H7 (cell line): ENCODE measurements around the genes ZNF480, ZNF765, TARM1 and LILRA5.

DNA sequence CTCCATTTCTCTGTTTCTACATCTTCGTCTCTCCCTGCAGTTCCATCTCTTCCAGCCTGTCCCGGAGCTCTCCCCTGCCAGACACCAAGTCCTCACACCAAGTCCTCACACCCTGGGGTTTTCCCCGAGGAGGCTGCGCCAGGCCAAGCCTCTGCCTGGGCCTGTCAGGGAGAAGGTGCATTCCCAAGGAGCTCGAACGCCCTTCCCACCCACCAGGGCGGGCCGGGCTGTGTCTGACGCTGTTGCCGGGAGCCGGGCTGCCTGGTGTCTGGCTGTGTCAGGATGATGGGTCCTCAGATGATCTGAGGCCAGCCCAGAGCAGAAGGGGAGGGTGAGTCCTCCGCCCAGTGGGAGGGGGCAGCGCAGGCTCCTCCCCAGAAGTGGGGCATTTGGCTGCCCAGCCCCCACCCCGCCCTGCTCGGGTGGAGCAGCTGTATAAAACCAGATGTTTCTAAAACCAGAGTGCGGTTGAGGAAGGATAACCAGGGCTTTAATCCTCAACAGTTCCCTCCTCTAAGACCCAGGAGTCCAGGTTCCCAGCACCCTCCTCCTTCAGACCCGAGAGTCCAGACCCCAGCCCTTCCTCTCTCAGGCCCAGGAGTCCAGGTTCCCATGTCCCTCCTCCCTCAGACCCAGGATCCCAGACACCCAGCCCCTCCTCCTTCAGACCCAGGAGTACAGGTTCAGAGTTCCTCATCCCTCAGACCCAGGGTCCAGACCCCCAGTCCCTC, 2.4 kb upstream of the HAS1 start:
- RAMPAGE, long total RNA = no peak

- RAMPAGE, long total RNA = no peak
Observed at GRCh38 chr19:51753849-51754625, 2.4 kb upstream of the FPR1 start.

GRCh38 chr19:52200530-52201565, 11.0 kb downstream of the PPP2R1A start:
- RAMPAGE, long total RNA = no peak

DNA sequence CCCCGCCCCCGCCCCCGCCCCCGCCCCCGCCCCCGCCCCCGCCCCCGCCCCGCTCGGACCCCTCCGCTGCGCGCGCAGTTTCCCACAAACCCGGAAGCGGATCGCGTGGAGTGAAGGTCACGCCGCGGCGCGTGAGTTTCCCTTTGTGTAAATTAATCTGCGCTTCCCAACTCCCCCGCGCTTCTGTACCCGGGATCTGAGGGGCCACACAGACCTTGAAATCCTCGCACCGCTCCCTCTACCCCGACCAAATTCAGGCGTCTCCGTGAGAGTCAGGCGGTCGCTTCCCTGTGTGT, at the start of gene ZNF480:
Gene ZNF480 (plus strand): TSS at position 77 of the 296 bp plus-strand sequence.
- RAMPAGE, long total RNA = start-site peak on the plus strand centred at position 76 of the sequence, 66 bp wide, 69 reads

DNA sequence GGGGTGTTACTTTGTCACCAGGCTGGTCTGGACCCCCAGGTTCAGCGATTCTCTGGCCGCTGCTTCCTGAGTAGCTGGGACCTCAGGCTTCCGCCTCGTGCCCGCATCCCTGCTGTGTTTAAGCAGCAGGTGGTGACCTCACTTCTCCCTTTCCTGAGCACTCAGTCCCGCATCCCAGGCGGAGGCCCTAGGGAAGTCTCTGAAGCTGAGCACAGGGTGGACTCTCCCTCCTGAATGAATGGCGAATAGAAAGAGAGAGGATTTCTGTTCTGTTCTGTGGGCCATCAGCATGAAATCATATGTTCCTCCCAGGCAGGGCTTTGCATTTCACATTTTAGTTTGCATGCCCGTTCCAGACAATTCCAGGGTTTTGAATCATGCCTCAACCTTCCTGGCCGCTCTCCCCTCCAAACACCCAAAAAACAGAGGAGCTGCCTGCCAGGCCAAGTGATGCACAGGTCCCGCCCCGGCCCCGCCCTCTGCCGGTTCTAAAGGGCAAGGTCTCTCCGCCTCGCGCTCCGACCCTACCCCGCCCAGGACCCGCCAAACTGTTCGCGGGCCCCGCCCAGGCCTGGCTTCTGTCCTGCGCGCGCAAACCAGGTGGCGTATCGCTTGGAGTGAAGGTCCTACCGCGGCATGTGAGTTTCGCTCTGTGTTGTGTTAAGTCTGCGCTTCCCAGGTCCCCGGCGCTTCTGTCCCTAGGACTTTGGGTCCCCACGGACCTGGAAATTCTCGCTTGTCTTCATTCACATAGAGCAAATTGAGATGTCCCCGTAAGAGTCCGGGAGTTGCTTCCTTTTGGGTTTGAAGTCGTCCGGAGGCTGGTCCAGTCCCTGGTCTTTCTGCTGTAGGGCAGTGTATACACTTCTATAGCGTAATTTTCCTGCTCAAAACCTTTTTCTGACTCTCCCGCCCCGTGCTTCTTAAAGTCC, 35.0 kb upstream of the ZNF808 start:
- RAMPAGE, long total RNA = start-site peak on the plus strand centred at position 566 of the sequence, 91 bp wide, 155 reads

DNA sequence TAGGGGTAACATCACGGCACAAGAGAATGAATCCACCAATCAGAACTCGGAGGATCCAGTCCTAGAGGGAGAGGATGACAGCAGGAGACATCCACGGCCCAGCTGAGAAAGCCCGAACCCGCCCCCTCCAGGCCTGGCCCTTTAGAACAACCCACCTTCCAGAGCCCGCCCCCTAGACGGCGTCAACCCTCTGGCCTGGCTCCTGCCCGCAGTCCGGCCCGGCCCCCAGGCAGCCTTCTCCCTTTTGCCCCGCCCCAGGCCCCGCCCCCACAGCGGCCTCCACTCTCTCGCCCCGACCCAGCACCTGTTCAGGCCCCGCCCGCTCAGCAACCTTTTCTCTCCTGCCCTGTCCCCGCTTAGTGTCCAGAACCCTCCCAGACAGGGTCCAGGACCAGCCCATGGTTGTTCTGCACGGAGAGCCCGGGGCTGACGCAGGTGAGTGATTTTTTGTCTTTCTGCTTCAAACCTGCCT, 16.3 kb downstream of the ZNF816 start:
- RAMPAGE, long total RNA = no peak

GRCh38 chr19:52963259-52963754, 626 bp upstream of the ZNF816 start:
- RAMPAGE, long total RNA = no peak

- RAMPAGE, long total RNA = no peak
Observed at GRCh38 chr19:53129459-53129978, 3.2 kb downstream of the ZNF415 start.

- RAMPAGE, long total RNA = no peak
Observed at GRCh38 chr19:53192039-53193108, 784 bp downstream of the ZNF665 start.

DNA sequence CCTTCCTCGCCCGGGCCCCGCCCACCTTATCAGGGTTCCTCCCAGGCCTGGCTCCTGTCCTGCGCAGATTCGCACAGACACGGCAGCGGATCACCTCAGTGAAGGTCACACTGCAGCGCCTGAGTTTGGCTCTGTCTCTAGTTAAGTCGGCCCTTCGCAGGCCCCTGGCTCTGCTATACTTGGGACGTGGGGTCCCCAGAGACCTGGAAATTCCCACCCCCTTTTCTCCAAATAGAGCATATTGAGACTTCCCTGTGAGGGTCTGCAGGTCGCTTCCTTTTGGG, 7.2 kb upstream of the ZNF525 start:
- RAMPAGE, long total RNA = no peak

GRCh38 chr19:53394372-53395254, at the start of gene ZNF765:
TSS of gene ZNF765 (plus strand) at chr19:53395149.
- RAMPAGE, long total RNA = start-site peak on the plus strand at chr19:53395124-53395165, 57 reads

DNA sequence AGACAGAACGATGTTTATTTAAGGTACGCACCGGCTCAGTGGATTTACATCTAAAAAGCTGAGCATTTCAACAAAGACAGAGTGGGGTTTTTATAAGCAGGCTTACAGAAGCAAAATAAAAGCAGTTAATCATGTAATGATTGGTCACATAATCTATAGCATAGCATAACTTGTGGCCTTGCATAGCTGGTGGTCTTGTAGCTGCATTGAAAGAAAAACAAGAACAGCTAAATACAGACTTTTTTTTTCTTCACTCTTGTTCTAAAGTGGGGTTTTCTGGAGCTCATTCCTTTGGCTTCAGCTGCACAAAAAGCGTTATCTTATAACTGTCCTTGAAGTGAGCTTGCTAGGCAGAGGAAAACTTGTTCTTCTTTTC, 1.4 kb downstream of the ZNF765 start:
- RAMPAGE, long total RNA = no peak

DNA sequence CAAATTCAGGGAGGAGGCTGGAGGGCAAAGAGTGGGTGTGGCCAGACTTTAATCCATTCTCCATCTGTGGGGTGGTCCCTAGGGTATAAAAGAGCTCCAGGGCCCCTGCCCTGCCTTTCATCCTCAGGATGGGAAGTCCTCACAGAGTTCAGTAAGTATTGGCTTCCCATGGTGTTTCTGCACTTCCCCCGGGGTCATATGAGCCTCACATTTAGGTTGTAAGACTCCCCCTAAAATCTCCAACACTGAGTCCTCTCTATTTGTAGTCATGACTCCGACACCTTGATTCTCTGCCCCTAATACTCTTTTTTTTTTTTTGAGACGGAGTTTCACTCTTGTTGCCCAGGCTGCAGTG, 33.0 kb downstream of the DPRX start:
- RAMPAGE, long total RNA = no peak

- RAMPAGE, long total RNA = no peak
Observed at GRCh38 chr19:53786793-53787077, 37.4 kb downstream of the NLRP12 start.

DNA sequence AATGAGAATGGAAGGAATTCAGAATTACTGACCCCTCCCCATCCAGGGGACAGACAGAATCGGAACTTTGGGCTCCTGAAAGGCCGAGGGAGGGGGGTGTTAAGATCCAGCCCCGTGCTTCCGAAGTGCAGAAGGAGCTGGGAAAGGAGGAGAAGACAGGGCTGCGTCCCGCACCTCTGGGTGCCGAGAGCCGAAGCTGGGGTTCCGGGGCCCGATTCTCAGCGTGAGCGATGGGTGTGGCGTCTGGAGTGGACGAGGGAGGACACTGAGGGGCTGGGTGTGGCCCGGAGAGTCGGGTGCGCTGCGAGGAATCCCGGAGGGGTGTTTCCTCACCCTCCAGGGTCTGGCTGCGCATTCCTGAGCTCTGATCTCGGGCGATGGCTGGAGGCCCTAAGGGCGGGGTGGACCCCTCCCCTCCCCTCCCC, 766 bp downstream of the MYADM start:
- RAMPAGE, long total RNA = no peak

GRCh38 chr19:53981928-53982603, 9.4 kb upstream of the CACNG6 start:
- RAMPAGE, long total RNA = no peak

DNA sequence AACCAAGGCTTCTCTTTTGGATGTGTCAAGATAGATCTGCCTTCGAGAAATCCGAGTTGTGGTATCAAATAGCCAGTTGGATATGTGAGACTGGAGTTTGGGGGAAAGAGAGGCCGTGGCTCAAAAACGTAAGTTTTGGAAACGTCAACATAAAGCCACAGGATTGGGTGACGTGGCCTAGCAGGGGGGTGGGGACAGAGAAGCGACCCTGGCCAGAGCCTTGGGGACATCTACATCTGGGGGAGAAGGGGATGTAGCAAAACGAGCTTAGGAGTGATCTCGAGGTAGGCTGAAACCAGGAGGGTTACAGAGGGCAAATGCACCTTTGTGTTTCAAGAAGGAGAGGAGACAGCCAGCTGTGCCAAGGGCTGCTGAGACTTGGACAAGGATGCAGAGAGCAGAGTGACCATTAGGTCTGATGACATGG, 3.7 kb upstream of the CACNG6 start:
- RAMPAGE, long total RNA = no peak

- RAMPAGE, long total RNA = no peak
Observed at GRCh38 chr19:54081145-54081379, at the start of gene TARM1. TSS of gene TARM1 (minus strand) at chr19:54081365.

DNA sequence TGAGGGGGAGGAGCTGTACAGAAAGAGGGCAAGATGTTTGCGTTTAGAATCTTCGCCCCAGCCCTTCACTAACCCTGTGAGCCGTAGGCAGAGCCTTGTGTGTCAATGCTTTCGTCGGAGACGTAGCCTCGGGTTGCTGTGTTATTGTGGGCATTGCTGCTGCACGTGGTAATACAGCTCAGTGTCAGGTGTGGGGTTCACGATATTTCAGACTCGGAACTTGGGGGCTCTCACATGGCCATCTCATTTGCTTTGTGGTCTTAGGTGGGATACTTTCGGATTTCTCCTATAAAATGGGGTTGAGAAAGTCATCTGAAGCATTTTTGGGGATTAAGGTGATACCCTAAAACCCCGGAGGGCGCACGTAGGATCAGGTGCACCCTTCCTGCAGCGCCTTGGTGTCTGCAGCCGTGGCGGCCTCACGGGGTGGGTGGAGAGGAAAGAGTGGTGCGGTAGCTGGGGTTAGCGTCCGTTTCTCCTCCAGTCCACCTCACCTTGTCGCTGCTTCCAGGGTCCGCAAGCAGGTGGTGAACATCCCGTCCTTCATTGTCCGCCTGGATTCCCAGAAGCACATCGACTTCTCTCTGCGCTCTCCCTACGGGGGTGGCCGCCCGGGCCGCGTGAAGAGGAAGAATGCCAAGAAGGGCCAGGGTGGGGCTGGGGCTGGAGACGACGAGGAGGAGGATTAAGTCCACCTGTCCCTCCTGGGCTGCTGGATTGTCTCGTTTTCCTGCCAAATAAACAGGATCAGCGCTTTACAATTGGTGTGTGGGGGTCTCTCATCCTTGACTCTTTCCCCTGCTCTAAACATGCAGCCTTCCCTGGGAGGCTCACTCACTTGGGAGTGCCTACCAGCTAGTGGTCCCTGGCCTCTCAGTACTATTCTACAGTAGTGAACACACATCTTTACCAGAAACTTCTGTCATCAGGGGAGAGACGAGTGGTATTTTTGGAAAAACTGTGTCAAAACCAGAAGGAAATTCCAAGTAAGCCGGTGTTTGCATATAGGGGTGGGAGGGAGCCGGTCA, 6.5 kb downstream of the RPS9 start:
- RAMPAGE, long total RNA = no peak

DNA sequence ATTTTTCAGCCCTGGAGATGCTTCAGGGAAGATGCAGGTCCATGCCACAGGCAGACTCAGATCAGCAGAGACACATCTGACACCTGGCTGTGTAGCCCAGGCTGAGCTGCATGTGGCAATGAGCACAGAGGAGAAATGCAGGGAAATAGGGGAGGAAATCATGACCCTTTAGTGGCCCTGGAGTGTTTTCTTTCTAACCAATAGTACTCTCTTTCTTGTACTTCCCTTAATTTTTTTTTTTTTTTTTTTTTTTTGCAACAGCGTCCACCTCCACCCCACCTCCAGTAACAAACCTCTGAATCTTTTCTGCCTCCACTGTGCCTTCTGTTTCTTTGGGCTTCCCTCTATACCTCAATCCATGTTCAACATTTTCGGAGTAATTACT, at the start of gene LILRA5:
Gene LILRA5 (minus strand): TSS at position 139 of the 385 bp plus-strand sequence.
- RAMPAGE, long total RNA = no peak